AG09319 (cell line): ENCODE measurements around the genes FPR2, ZNF614 and ZNF841.

DNA sequence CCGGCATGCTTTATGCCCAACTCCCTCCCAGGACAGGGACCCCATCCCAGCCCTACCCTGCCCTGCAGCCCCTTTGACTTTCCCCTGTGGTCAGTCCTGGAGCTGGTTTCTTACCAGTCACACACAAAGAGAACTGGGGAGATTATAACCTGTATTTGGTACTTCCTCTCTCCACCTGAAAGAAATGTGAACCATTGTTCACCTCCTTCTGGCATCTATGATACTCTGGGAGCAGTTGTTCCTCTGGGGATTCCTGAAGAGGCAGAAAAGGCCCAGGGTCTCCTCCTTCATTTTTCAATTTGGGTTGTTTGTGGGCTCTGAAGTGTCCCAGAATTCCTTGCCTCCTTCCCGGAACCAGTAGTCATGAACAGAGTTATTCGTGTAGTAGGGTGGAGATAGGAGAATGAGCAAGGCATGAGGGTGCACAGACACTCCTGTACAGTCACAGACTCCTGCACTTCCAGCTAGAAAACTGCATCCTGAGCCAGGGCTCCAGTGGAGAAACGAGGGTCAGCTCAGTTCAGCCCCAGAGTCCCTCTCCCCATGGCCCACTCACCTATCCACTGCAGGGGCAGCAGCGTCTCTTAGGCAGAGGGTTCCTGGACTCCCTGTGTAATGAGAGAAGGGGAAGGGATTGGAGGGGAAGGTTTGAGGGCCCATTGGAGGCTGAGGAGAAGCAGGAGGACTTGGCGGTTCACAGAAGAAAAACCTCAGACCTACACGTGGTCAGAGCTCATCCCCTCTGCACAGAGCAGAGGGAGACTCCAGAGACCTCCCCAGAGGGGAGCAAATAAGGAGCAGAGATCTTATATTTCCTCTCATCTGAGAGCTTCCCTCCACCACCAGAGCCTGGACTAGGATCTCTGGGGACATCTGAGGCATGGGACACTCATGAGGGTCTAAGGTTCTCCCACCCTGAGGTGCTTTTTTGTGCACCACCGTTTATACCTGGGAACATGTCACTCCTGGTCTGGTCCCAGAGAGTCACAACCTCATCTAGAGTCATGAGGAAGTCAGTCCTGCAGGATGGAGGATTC, 10.8 kb upstream of the SIGLEC8 start:
- RRBS, result no CpG with 5 or more reads among the region's 8 CpGs

DNA sequence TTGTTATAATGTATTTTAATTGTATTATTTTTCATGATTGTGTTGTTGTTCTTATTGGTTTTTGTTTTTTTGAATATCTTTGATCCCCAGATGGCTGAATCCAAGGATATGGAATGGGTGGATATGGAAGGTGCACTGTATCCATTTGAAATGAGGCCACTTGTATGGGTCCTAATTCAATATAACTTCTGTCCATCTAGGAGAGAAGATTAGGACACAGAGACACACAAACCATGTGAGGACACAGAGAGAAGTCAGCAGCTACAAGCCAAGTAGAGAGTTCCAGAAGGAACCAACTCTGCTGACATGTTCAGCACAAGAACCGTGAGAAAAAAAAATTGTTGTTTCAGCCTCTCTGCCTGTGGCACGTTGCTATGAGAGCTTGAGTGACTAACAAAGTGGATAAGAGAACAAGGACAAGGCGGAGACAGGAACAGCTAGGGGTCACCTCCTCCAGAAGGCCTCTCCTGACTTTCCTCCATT, 5.5 kb upstream of the SIGLEC12 start:
- RRBS, result no CpG with 5 or more reads among the region's 3 CpGs

GRCh38 chr19:51690004-51690180, 3.2 kb upstream of the SPACA6 start:
- RRBS, result no CpG with 5 or more reads among the region's 6 CpGs

DNA sequence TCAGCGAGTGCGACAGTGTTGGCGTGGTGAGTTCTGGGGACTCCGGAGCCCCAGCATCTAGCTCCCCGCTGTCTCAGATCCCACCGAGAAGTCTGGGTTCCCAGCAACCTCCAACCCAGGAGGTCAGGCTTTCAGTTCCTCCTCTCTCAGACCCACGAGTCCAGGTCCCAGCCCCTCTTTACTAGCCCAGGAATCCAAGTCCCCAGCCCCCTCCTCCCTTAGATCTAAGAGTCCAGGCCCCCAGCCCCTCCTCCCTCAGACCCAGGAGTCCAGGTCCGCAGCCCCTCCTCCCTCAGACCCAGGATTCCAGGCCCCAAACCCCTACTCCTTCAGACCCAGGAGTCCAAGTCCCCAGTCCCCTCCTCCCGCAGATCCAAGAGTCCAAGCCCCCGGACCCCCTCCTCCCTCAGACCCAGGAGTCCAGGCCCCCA, 11.3 kb downstream of the SPACA6 start:
- RRBS, result no CpG with 5 or more reads among the region's 10 CpGs

DNA sequence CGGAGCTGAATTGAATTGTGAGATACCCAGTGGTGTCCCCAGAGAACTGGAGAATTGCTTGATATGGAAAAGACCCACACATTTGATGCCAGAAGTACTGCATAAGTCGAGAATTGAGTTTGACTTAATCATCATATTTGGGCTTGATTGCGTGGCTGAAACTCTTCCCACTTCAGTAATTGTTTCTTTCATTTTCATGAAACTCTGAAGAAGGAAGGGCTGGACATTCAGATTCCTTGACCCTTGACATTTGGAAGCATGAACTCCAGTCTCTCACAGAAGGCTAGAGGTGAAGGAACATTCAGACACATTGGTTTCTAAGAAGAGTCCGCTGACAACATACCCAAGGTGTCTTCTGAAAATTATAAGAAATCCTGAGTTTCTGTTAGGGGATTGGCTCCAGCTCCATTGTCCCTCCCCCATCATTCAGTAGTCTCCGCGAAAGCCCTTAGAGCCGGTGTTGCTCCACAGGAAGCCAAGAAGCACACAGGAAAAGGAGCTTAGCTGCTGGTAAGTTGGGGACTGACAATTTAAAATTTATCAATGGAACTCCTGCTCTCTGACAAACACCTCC, at the start of gene FPR2:
TSS of gene FPR2 (plus strand) at position 460 of the 574 bp plus-strand sequence.
- RRBS, result no CpG with 5 or more reads among the region's 7 CpGs

- RRBS, result 3% methylated on average over 7 of the region's 56 CpGs
These were observed at the start of gene ZNF614 for GRCh38 chr19:52027875-52028816. Gene ZNF614, minus strand, starts transcription at chr19:52028379.

GRCh38 chr19:52095537-52096262, at the start of gene ZNF841:
Gene ZNF841, minus strand, starts transcription at chr19:52095765.
- RRBS, result no CpG with 5 or more reads among the region's 36 CpGs

DNA sequence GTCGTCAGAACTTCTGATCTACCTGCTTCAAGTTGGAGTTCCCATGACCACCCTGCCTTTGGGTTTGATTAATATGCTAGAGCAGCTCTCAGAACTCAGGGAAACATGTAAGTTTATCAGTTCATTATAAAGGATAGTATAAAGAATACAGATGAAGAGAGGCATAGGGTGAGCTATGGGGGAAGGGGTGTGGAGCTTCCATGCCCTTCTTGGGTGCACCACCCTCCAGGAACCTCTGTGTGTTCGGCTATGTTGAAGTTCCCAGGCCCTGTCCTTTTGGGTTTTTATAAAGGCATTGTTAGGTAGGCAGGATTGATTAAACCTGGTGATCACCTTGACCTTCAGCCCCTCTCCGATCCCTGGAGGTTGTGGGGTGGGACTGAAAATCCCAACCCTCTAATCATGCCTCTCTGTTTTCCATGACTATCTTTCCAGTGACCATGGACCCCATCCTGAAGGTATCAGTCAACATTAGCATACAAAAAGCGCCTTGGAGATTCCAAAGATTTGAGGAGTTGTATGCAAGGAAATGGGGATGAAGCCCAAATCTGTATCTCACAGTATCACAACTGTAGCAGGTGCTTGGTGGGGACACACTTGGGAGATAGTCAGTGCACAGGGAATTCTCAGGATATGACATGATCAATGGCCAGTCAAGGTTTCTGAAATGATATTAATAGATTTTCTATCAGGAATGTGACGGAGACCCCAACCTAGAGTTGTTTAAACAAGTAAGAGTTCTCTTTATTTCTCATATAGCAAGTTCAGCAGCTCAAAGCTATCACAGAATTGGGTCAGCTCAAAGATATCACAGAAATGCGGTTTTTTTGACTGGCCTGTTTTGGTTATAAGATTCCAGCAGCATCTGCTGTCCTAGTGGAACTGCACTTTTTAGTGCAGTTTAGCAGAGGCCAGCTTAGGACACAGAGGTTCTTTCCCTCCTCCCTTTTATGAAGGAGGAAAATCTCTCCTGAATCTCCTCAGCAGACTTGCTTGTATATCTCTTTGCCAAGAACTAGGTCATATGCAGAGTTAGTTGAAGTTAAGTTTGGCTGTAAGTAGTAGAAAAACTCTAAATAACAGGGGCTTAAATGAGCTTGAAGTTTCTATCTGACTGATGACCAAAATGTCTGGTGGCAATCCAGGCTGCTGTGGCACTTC, 6.1 kb downstream of the PPP2R1A start:
- RRBS, result no CpG with 5 or more reads among the region's 6 CpGs

GRCh38 chr19:52492226-52493157, 35.0 kb upstream of the ZNF808 start:
- RRBS, result 1% methylated on average over 5 of the region's 43 CpGs

DNA sequence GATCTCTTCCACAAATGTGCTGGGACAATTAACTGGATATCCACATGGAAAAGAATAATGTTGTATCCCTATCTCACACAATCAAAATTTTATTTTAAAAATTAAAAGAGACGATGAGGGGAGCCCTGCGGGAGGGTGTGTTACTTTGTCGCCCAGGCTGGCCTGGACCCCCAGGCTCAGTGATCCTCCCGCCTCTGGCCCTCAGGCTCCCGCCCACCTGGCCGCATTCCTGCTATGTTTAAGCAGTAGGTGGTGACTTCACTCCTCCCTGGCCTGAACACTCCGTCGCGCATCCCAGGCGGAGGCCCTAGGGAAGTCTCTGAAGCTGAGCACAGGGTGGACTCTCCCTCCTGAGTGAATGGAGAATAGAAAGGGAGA, 534 bp upstream of the ZNF701 start:
- RRBS, result no CpG with 5 or more reads among the region's 10 CpGs

DNA sequence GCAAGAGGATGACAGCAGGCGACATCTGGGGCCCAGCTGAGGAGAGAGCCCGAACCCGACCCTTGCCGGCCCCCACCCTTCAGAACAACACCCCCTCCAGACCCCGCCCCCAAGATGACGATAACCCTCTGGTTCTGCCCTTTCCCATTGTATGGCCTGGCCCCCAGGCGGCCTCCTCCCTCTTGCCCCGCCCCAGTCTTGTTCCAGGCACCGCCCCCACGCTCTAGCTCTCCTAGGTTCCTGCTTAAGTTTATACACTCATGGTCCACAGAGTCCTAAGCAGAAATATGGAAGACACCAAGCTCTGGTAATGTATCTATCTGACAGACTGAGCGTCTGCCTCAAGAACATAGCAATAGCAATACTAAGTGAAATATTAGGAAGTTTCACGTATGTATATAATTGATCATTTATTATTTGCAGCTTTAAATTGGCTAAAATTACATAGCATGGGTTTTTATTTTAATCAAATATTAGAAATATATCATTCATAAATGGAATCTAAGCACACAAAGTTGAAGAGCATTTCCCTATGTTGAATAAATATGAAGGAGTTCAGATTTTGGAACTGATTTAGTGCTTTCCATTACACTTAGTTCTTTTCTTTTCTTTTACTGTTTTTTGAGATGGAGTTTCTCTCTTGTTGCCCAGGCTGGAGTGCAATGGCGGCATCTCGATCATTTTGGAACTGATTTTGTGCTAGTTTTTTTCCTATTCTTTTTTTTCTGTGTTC, 49.2 kb downstream of the ENSG00000269825 start:
- RRBS, result no CpG with 5 or more reads among the region's 14 CpGs

DNA sequence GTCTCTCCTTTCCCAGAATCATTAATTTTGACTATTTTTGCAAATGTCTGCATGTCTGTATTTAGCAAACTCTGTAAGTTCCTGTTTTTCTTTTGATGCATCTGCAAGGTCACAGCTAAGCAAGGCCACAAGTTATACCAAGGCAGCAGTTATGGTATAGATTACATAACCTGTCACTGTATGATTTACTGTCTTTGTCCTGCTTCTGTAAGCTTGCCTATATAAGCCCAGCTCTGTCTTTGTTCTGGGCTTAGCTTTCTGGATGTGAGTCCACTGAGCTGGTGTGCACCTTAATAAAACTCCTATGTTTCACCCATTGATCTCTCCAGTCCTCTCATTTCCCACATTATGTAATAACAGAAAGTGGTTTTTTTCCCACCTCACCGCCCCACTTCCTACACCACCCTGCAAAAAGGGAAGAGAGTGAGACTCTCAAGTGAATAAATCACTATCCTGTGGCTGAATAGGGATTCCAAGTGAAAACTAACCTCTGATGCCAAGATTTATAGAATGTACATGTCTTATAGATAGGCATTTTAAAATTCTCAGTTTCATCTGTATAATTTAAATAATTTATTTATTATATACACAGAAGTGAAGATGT, 43.4 kb downstream of the ENSG00000269825 start:
- RRBS, result no CpG with 5 or more reads among the region's 1 CpG

- RRBS, result 3% methylated on average over 3 of the region's 30 CpGs
These were observed 588 bp downstream of the ZNF888 start for GRCh38 chr19:52922359-52923320.

DNA sequence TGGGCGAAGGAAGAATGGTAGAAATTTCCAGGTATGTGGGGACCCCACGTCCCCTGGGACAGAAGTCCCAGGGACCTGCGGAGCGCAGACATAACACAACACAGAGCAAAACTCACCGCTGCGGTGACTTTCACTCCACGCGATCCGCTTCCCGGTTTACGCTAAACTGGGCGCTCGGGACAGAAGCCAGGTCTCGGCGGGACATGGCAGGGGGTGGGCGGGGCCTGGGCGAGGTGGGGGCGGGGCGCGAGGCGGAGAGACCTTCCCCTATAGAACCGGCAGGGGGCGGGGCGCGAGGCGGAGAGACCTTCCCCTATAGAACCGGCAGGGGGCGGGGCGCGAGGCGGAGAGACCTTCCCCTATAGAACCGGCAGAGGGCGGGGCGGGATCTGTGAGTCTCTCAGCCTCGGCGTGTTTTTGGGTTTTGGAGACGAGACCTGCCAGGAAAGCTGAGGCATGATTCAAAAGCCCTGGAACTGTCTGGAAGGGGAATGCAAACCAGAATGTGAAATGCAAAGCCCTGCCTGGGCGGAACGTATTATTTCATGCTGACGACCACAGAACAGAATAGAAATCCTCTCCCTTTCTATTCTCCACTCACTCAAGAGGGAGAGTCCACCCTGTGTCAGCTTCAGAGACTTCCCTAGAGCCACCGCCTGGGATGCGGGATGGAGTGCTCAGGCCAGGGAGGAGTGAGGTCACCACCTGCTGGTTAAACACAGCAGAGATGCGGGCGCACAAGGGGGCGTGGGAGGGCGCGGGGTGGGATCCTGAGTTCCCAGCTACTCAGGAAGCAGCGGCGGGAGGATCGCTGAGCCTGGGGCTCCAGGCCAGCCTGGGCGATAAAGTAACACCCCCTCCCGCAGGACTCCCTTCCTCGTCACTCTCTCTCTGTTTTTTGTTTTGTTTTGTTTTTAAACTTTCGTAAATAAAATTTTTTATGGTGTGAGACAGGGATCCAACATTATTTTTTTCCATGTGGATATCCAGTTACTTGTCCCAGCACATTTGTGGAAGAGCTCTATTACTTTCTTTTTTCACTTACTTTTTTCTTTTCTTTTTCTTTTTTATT, 20.0 kb upstream of the ERVV-1 start:
- RRBS, result no CpG with 5 or more reads among the region's 54 CpGs

- RRBS, result no CpG with 5 or more reads among the region's 2 CpGs
These were observed 28.2 kb downstream of the ZNF160 start for GRCh38 chr19:53075023-53075328.

DNA sequence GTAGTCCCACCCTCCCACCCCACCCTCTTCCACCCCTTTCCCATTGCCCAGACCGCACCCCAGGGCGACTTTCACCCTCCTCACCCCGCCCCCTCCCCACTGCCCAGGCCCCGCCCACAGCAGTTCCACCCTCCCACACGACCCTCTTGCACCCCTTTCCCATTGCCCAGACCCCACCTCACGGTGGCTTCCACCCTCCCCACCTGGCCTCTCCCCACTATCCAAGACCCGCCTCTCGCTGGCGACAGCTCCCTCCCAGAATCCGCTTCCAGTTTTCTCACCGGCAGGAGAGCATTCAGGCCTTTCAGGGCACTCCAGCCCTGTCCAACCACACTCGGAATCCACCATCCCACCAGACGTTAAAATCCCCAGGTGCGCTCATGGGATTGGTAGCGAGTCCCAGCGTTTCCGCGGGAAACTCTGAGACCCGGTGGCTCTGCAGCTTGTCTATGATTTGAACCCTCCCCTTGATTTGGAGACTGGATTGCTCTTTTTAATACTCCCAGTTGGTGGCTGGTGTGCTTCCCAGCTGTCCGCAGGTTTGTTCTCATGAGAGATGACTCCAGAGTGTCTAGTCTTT, 8.1 kb downstream of the ZNF160 start:
- RRBS, result no CpG with 5 or more reads among the region's 20 CpGs

GRCh38 chr19:53332924-53333480, 547 bp upstream of the ZNF845 start:
- RRBS, result 43% methylated on average over 2 of the region's 15 CpGs

DNA sequence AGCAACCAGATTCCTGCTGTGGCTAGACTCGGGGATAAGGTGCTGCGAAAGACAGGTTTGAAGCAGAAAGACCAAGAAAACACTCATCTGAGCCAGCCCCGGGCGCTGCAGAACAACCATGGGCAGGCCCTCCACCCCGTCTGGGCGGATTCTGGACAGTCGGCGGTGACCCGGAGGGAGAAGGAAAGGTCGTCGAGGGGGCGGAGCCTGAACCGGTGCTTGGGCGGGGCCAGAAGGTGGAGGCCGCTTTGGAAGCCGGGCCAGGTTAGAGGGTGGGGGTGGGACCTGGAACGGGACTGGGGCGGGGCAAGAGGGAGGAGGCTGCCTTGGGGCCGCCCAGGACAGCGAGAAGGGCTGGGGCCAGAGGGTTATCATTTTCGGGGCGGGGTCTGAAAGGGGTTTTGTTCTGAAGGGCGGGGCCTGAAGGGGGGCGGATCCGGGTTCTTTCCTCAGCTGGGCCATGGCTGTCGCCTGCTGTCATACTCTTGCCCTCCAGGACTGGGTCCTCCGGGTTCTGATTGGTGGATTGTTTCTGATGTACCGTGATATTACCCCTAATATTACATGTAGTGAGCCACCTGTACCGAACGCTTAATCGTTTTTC, 4.9 kb upstream of the ZNF765 start:
- RRBS, result 29% methylated on average over 16 of the region's 31 CpGs

DNA sequence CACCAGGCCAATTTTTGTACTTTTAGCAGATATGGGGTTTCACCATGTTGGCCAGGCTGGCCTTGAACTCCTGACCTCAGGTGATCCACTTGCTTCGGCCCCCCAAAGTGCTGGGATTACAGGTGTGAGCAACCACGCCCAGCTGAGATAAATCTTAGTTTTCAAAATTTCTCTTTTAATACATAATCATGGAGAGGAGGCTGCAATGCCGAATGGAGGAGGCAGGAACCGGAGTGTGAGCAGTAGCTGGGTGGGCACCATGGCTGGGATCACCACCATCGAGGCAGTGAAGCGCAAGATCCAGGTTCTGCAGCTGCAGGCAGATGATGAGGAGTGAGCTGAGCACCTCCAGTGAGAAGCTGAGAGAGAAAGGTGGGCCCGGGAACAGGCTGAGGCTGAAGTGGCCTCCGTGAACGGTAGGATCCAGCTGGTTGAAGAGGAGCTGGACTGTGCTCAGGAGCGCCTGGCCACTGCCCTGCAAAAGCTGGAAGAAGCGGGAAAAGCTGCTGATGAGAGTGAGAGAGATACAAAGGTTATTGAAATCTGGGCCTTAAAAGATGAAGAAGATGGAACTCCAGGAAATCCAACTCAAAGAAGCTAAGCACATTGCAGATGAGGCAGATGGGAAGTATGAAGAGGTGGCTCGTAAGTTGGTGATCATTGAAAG, 11.7 kb downstream of the ZNF813 start:
- RRBS, result no CpG with 5 or more reads among the region's 12 CpGs

- RRBS, result no CpG with 5 or more reads among the region's 5 CpGs
These were observed 19.5 kb downstream of the ZNF331 start for GRCh38 chr19:53557583-53557782.